Measurements from ENCODE around the genes HSPA9 and LRRTM2.

GRCh38 chr5:138374917-138375250 is 22.4 kb downstream of the KDM3B start:
- PRO-cap = no peak

GRCh38 chr5:138466195-138467155 is 1.2 kb downstream of the EGR1 start:
- PRO-cap = unidirectional peak, plus-strand start at chr5:138466421; unidirectional peak, plus-strand start at chr5:138466786

DNA sequence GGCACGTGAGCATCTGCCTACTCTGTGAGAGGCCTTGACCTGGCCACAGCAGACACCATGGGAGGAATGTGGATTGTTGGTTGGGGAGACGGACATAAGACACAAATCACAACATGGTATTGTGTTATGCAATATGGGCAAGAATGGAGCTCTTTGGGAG is 4.8 kb downstream of the EGR1 start:
- PRO-cap = no peak

GRCh38 chr5:138491368-138492466 is 26.4 kb downstream of the EGR1 start:
- PRO-cap = bidirectional peak, plus-strand start at chr5:138492306, minus-strand start at chr5:138492102

DNA sequence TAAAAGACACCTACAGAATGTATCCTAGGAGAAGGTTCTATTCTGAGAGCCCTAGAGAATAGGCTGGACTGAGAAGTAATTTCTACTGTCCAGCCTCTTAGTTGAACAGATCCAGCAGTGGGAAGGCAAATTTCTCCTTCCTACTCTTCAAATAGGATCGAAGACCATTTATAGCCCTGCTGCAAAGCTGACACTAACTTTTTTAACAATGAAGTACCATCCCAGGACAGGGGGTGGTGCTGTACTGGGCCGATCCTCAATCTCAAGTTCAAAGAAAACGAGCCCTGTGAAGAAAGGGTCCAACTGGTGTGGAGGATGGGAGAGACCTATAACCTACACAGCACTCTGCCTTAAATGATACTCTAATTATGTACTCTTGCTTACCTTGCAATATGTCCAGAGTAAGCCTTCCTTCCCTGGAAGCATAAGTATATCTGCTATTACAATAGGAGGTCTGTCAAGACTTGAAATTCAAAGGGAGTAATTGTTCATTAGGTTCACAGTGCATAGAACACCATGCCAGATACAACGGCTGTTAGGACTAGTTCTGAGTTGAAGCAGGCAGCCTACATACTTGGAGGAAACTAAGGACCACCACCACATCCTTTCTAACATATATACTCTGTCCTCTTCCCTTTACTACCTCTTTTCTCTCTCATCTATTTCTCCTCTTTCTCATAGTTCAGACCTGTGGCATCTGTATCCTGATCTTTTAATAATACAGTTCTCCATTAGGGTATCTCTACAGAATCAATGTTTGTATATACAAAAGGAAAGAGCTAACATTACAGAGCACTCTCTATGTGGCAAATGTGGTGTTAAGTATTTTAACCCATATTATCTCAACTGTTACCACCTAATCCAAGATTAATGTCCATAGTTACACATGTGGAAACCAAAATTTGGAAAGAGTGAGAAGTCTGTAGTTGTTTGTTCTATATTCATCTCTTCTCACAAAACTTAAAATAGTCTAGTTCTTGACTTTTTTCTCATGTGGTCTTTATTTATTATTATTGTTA is 6.2 kb downstream of the ETF1 start:
- PRO-cap = no peak

GRCh38 chr5:138544053-138545075 is 1.3 kb upstream of the ETF1 start:
- PRO-cap = bidirectional peak, plus-strand start at chr5:138544322, minus-strand start at chr5:138544289

DNA sequence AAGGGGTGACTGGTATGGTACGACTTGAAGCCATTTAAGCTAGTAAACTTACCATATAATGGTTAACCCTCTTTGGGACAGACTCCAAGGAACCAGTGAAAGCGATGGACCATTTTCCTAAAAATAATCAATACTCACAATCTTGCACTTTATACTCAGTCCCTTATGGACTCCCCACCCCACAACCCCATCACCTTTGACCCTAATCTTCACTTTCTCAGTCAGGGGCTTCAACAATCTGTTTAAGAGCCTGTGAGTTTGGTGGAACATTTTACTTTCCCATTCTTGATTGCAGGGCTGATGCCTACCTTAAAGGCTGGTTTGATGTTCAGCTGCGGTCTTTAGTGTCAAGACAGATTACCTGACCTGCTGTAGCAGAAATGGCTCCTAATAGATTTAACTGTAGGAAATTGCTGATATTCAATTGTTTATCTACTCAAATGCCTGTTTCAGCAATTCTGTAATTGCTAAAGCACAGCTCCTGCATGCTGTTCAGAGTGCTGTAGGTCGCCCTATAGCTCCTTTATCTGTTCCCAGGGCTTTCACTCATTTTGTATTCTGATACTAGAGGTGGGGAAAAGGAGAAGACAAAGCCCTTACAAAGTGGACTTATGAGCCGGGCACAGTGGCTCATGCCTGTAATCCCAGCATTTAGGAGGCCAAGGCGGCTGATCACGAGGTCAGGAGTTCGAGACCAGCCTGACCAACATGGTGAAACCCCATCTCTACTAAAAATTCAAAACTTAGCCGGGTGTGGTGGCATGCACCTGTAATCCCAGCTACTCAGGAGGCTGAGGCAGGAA is 8.6 kb upstream of the ETF1 start:
- PRO-cap = no peak

GRCh38 chr5:138574612-138575574 is at the start of gene HSPA9:
HSPA9 (minus strand) TSS chr5:138575401.
- PRO-cap = bidirectional peak, plus-strand start at chr5:138575472, minus-strand start at chr5:138575411

GRCh38 chr5:138875183-138875917 is at the start of gene LRRTM2:
LRRTM2 (minus strand) TSS chr5:138875335.
- PRO-cap = no peak

DNA sequence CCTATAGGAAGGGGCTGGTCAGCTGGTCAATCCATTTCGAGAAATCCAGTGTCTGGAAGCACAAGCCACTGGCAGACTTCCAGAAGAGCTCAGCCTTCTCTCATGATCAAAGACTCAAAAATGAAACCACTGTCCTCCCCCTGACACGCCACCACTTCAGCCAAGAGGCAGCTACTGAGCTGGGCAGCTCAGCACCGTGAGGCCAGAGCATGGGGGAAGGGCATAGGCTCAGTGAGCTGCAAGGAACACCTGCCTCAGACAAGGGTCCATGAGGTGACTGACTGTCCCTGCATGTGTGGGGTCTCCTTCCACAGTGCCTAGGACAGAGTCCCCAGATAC is 100.0 kb upstream of the LRRTM2 start:
- PRO-cap = no peak

GRCh38 chr5:139182065-139182425 is 16.1 kb downstream of the SIL1 start:
- PRO-cap = no peak

DNA sequence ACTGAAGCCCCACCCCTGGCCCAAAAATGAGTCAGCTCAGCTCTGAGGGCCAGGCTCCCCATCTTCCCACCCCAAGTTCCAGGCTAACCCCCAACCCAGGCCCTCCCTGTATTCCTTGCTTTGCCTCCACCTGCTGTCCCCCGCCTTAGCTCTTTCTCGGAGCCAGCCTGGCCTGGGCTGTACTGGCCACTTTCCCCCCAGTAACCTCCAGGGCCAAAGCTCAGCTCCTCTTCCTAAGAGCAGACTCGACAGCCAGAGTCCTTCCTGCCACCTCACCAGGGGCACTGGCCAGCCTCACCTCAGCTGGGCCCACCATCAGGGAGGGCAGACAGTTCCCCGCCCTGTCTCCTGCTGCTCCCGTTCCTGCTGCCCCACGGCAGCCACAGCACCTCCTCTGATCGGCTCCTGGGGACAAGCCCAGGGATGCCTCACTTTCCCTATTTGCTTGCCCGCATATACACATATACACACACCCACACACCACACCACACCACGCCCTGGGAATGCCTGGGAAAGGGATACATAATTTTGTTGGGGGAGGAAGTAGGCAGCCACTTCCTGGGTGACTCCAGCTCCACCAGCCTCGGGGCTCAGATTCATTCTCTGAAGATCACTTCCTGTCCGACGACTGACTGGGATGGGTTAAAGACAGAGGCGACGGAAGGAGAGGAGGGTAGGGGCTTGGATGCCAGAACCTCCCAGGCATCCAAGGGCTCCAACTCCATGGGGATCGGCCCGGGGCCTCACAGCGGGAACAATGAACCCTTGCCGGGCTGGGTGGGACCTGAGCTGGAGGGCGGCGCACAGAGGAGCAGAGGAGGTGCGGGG is 1.8 kb upstream of the MZB1 start:
- PRO-cap = no peak

DNA sequence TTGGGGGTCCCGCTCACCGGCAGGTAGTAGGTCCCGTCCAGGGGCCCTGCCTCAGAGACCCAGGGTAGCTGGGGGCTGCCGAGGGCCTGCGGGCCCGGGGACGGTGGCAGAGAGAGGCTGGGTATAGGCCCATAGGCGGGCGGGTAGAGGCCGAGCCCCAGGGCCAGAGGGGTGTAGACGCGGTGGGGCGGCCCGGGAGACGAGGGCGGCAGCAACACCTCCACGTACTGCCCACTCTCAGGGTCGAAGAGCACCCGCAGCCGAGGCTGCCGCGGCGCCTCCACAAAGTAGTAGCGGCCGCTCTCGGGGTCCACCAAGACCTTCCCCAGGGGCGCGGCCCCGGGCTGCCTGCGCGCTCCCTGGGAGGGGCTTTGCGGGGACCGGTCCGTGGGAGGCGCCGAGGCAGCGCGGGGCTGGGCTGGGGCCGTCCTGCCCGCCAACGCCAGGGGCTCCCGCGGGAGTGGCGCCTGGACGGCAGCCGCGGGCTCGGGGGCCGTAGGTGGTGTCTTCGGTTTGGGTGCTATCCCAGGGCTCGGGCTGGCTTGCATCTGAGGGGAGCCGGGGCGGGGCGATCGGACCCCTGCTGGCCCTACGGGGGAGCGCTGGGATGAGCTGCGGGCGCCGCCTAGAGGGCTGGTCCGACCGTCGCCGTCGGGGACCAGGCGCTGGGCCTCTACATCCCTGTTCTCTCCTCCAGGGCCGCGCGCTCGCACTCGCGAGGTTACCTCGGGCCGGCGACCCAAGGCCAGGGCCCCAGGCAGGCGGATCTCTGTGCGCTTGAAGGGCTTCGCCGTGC is 2.6 kb downstream of the PROB1 start:
- PRO-cap = bidirectional peak, plus-strand start at position 712 of the sequence, minus-strand start at position 515 of the sequence

DNA sequence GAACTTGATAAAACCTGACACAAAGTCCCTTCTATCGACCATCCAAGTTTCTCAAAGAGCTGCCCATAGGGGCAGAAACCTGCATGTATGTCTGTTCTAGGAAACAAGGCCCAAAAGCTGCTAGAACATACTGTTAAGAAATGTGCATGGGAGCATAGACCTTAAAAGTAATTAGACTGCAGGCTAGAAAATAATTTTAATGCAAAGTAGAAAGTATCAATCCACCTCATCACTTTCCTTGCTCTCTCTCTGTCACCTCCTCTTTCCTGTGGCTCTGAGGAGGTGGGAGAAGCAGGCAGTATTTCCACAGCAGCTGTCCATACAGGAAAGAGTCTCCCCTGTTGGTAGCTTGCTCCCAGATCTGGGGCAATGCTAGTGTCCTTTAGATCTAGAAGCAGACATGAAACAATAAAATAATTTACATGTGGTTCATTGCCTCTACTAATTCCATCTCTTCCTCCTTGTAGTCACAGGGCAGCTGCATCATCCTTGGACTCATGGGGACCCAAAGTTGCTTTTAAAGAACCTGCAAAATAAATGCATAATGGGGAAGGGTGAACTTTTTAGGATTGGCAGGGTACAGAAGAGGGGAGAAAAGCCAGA is 9.2 kb upstream of the DNAJC18 start:
- PRO-cap = no peak

DNA sequence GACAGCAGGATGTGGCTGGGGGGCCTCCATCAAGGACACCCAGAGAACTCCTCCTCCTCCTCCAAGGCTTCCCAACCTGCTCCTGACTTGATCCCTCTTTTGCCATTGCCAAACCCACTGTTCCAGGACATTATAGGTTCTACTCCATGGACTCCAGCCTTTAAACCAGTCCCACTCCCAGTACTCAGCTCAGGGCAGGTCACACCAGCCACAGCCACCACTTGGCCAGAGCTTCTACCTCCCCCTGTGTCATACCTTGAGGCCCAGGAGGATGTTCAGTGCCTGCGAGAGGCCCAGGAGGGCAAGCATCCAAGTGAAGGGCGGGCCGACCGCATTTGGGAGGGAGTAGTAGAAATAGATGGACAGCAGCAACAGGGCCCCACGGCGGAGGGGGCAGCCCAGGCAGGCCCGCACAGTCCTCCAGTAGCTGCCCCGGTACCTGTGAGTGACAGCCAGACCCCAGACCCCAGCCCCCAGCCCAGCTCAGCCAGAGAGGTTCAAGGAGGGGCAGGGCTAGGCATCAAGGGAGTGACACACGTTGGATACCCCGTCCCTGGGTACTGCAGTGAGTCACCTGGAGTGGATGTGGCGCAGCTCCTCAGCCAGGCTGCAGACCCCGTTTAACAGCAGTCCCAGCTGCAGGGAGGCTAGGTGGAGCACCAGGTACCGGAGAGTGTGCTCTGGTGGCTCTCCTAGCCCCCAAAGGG is 1.5 kb downstream of the STING1 start:
- PRO-cap = unidirectional peak, plus-strand start at position 659 of the sequence

GRCh38 chr5:139543253-139543991 is 17.7 kb upstream of the UBE2D2 start:
- PRO-cap = bidirectional peak, plus-strand start at chr5:139543590, minus-strand start at chr5:139543447

- PRO-cap = no peak
These were observed 7.4 kb upstream of the CXXC5 start for GRCh38 chr5:139640604-139641262.

- PRO-cap = no peak
These were observed 35.0 kb downstream of the CXXC5 start for GRCh38 chr5:139683242-139683496.

GRCh38 chr5:139765499-139766113 is 30.0 kb upstream of the PSD2 start:
- PRO-cap = no peak

- PRO-cap = no peak
These were observed 7.1 kb upstream of the PSD2 start for GRCh38 chr5:139788581-139788918.